Stomach (tissue), 7 donors: ENCODE results near the gene COA7.

GRCh38 chr1:51517797-51519007, 864 bp downstream of the EPS15 start:
- PRO-cap = bidirectional peak, plus-strand start at chr1:51518272, minus-strand start at chr1:51518135; bidirectional peak, plus-strand start at chr1:51518900, minus-strand start at chr1:51518856
- RAMPAGE, long total RNA, 5 experiments = start-site peak on the plus strand in 5 of 5 experiments, at chr1:51518261-51518299 at its widest, 19 to 421 reads per replicate
- RRBS = 2% methylated on average over 21 of the region's 73 CpGs

DNA sequence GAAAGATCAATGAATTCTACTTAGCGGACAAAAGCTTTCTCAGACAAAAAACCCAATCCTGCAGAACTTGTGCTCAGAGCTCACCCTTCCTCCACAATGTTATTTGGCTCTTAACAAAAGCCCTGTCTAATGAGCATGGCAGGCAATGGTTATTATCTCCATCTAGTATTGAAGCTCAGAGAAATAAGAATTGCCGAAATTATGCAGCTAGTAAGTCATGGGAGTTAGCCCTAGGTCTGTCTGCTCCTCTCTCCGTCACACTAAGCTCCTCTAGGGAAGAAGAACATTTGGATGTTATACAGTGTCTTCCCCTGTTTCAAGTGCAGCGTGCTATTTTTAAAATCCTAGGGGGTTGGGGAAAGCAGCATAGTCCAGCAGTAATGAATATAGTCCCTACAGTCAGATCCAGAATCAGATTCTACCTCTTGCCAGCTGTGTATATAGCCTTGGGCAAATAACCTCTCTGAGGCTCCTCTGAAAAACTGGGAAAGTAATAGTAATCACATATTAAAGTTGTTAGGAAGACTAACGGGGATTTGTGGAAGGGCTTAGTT, 44.6 kb upstream of the OSBPL9 start:
- PRO-cap = no peak
- RAMPAGE, long total RNA, 5 experiments = no peak in any of the 5 experiments
- RRBS = no CpG with 5 or more reads among the region's 5 CpGs

GRCh38 chr1:51693094-51693800, 76.4 kb downstream of the OSBPL9 start:
- PRO-cap = no peak
- RAMPAGE, long total RNA, 5 experiments = no peak in any of the 5 experiments
- RRBS = no CpG with 5 or more reads among the region's 6 CpGs

DNA sequence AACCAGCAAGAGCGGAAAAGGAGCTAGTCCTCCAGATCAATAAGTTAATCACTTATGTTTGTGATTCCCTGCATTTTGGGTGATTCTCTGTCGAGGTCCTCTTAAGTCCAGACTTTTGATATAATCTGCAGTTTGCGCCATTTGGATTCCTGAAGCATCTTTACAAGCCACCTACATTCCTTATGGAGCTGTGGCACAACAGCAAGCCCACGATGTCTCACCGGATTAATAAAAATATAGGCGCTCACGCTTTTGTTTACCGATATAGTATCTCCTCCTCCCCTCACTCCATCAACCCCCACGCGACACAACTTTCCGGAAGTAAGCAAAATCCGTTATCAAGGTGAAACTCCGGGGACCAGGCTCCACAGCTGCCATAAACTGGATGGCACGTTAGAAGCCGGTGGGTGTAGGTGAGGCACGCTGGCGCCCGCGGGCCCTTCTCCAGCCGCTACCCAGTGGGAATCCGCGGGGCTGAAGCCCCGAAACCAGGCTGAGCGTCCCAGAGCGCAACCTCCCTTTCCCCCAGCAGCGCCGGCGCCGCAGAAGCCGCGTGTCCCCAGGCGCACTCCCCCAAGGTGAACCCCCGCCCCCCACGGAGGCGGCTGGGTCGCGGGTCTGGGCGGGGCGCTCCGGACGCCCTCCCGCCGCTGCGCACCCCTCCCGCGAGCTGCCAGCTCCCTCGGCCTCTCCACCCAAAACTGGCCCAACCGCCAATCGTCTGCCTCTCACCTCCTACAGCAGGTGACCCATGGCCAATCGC, 112.3 kb downstream of the OSBPL9 start:
- PRO-cap = bidirectional peak, plus-strand start outside the sequence, minus-strand start at position 703 of the sequence
- RAMPAGE, long total RNA, 5 experiments = no peak in any of the 5 experiments
- RRBS = 3% methylated on average over 21 of the region's 50 CpGs

GRCh38 chr1:52032575-52033650, 697 bp downstream of the KTI12 start:
- PRO-cap = bidirectional peak, plus-strand start at chr1:52032950, minus-strand start at chr1:52032975; bidirectional peak, plus-strand start at chr1:52033446, minus-strand start at chr1:52033371
- RAMPAGE, long total RNA, 5 experiments = no peak in any of the 5 experiments
- RRBS = 3% methylated on average over 27 of the region's 77 CpGs

DNA sequence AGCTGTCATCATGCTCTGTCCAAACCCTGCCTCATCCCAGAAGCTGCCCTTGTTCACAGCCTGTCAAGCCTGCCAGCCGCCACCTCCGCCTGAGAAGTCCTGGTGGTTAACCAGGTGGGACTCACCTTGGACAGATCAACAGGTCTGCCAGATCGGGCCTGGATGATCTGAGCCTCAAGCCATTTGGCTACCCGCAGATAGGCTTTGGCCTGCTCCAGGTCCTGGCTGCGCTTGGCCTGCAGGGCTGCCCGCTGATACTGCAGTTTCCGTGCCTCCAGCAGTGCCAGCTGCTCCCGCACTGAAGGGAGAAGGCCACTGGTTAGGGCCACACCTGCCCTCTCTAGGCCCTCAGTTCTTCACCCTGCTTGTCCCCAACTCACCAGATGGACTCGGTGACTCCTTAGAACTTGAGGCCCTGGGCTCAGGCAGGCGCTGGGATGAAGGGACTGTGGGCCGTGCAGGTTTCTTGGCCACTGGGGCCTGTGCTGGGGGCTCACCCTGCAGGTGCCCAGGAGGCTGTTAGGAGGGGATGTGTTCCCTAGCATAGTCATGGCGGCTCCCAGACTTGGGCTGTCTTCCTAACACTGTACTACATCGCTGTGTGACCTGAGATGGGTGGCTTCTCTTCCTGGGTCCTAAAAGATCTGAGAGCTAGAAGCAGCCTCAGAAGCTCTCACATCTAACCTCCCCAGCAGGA, 8.5 kb downstream of the CC2D1B start:
- PRO-cap = no peak
- RAMPAGE, long total RNA, 5 experiments = start-site peak on the minus strand in 2 of 5 experiments, centred at positions 224 to 260 of the sequence, 7 to 13 reads per replicate
- RRBS = no CpG with 5 or more reads among the region's 13 CpGs

DNA sequence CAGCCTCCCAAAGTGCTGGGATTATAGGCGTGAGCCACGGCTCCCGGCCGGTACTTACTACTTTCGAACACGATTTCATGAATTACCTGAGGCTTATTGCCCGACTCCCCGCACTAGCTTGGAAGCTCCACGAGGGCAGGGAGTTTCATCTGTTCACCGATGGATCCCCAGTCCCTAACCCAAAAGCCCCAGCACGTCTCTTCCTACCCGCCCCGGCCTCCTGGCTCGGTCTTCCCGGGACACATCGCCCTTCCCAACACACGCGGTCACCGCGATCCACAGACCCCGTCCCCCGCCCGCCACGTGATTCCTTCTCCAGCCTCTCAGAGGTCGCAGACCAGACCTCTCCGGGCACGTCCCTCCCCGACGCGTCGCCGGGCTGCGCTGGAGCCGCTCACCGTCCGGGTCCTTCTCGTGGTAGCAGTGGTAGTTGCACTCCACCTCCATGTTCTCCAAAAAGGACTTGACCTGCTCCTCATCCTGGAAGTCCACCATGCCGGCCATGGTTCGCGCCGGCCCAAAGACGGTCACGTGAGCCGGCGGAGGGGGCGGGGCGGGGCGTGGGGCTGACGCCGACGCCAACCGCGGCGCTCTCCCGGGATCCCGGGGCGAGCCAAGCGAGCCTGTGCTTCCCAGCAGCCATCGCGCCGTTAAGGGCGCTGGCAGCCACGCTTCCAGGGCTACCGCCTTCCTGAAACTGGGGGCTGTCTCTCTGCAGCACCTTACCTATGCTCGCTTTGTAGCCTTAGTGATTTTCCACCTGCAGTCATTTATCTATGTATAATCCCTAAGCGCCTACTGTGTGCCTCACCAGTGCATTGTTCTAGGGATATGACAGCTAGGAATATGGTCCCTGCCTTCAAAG, at the start of gene COA7:
Gene COA7, minus strand, starts transcription at position 525 of the 865 bp plus-strand sequence.
- PRO-cap = bidirectional peak, plus-strand start at position 415 of the sequence, minus-strand start at position 294 of the sequence; bidirectional peak, plus-strand start at position 628 of the sequence, minus-strand start at position 495 of the sequence
- RAMPAGE, long total RNA, 5 experiments = start-site peak on the minus strand in 4 of 5 experiments, centred at positions 504 to 525 of the sequence, 17 to 170 reads per replicate
- RRBS = 3% methylated on average over 21 of the region's 66 CpGs

DNA sequence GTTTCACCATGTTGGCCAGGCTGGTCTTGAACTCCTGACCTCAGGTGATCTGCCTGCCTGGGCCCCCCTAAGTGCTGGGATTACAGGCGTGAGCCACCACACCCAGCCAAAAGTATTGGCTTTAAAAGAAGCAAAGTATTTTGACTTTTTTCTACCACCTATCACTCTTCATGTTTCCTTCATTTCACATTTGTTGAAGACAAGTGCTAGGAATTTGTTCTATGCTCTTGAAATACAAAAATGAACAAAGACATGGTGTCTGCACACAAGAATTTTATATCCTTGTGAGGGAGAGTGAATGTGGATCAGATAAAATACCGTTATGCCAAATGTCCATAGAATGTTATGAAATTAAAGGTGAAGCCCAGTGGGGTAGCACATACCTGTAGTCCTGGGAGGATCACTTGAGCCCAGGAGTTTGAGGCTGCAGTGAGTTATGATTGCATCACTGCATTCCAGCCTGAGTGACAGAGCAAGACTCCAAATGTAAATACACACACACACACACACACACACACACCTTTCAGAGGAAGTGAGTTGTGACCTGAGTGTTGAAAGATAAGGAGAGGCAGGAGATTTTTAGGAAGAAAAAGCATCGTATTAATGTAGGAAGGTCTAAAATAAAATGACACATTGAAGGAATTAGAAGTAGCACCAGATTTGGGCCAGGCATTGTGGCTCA, 28.2 kb upstream of the ZYG11A start:
- PRO-cap = no peak
- RAMPAGE, long total RNA, 5 experiments = no peak in any of the 5 experiments
- RRBS = no CpG with 5 or more reads among the region's 3 CpGs

GRCh38 chr1:52904652-52905211, 16.8 kb downstream of the ECHDC2 start:
- PRO-cap = no peak
- RAMPAGE, long total RNA, 5 experiments = start-site peak on the minus strand in 3 of 5 experiments, at chr1:52904787-52905176 at its widest, 17 to 222 reads per replicate
- RRBS = 59% methylated on average over 4 of the region's 22 CpGs

GRCh38 chr1:53052399-53052876, 9.6 kb upstream of the PODN start:
- PRO-cap = unidirectional peak, minus-strand start at chr1:53052695
- RAMPAGE, long total RNA, 5 experiments = no peak in any of the 5 experiments
- RRBS = no CpG with 5 or more reads among the region's 4 CpGs

GRCh38 chr1:53053475-53054451, 8.2 kb upstream of the PODN start:
- PRO-cap = no peak
- RAMPAGE, long total RNA, 5 experiments = no peak in any of the 5 experiments
- RRBS = no CpG with 5 or more reads among the region's 12 CpGs

GRCh38 chr1:53073570-53074527, 11.8 kb downstream of the PODN start:
- PRO-cap = no peak
- RAMPAGE, long total RNA, 5 experiments = no peak in any of the 5 experiments
- RRBS = 29% methylated on average over 4 of the region's 16 CpGs

DNA sequence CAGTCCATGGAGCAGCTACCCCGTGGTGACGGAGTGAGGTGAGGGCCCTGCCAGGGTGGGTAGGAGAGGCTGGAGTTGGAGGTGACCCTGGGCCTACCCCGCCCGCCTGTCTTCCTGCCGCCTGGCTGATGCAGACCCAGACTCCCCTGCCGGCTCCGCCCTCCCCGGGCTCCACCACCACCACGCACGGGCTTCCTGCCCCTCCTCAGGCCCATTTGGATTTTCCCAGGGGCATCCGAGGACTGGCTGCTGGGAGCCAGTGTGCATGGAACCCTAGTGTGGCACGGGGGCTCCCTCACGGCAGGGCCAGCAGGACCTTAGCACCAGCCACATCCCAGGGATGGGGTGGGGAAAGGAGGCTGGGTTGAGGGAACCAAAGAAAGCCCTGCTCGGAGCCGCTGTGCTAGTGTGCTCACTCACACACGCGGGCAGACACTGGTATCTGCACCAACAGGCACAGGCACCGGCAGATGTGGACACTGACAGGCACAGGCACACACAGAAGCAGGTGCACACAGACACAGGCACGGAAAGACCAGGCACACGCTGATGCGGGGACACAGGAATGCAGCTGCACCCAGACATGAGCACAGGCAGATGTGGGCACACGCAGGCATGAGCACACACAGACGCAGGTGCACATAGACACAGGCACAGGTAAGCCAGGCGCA, 32.7 kb downstream of the PODN start:
- PRO-cap = no peak
- RAMPAGE, long total RNA, 5 experiments = no peak in any of the 5 experiments
- RRBS = no CpG with 5 or more reads among the region's 24 CpGs

- PRO-cap = no peak
- RAMPAGE, long total RNA, 5 experiments = no peak in any of the 5 experiments
- RRBS = no CpG with 5 or more reads among the region's 15 CpGs
Measured at GRCh38 chr1:53121483-53122082, 20.9 kb downstream of the SLC1A7 start.

- PRO-cap = no peak
- RAMPAGE, long total RNA, 5 experiments = no peak in any of the 5 experiments
- RRBS = no CpG with 5 or more reads among the region's 6 CpGs
Measured at GRCh38 chr1:53218644-53219191, 1.7 kb downstream of the CZIB start.

DNA sequence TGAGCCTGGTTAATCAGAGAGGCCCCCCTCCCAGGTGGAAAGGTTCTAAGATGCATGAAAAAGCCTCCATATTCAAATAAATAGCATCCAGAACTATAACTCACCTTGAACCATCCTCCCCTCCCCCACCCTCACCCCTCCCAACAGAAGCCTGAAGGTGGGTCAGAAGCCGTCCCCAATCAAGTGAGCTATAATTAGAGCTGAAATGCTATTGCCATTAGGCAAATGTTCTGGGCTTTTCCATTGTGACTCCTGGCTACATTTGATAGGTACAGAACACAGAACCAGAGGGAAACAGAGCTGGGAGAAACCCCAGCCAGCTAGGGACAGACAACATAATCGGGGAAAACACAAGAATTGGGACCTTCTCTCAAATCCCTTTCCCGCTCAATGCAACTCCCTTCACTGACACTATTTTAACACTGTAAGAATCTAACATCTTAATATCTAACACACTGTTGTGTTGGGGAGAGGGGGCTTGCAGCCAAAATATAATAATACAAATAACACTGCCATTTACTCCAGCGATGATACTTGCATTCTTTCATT, 41.4 kb downstream of the LRP8 start:
- PRO-cap = no peak
- RAMPAGE, long total RNA, 5 experiments = no peak in any of the 5 experiments
- RRBS = no CpG with 5 or more reads among the region's 4 CpGs

GRCh38 chr1:53324341-53325247, 3.3 kb downstream of the LRP8 start:
- PRO-cap = no peak
- RAMPAGE, long total RNA, 5 experiments = no peak in any of the 5 experiments
- RRBS = no CpG with 5 or more reads among the region's 17 CpGs

GRCh38 chr1:53390214-53390603, 62.3 kb upstream of the LRP8 start:
- PRO-cap = no peak
- RAMPAGE, long total RNA, 5 experiments = no peak in any of the 5 experiments
- RRBS = no CpG with 5 or more reads among the region's 6 CpGs

GRCh38 chr1:53470028-53470643, 10.9 kb downstream of the DMRTB1 start:
- PRO-cap = no peak
- RAMPAGE, long total RNA, 5 experiments = no peak in any of the 5 experiments
- RRBS = 31% methylated on average over 16 of the region's 34 CpGs

DNA sequence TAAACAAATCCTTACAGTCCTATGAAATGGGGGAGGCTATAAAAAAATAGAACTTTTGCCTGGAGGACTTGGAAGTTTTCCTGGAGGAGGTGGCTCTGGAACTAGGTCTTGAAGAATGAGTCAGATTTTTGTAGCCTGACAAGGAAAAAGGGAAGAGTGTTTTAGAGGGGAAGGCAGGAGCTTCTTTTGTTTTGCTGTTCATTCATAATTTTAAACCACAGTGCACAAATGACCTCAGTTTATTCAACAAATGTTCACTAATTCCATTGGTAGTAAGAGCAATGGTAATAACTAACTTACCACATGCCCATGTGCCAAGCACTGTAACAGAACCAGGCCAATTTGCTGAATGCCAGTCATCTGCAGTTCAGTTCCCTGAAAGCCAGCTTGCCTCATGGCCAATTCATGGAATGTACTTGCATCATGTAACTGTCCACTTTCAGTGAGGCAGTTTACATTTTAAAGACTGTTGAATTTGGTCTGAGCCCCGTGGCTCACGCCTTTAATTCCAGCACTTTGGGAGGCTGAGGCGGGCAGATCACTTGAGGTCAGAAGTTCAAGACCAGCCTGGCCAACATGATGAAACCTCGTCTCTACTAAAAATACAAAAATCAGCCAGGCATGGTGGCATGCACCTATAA, 2.8 kb downstream of the DIO1 start:
- PRO-cap = no peak
- RAMPAGE, long total RNA, 5 experiments = no peak in any of the 5 experiments
- RRBS = no CpG with 5 or more reads among the region's 4 CpGs